ENCODE results near the gene RHEX.

DNA sequence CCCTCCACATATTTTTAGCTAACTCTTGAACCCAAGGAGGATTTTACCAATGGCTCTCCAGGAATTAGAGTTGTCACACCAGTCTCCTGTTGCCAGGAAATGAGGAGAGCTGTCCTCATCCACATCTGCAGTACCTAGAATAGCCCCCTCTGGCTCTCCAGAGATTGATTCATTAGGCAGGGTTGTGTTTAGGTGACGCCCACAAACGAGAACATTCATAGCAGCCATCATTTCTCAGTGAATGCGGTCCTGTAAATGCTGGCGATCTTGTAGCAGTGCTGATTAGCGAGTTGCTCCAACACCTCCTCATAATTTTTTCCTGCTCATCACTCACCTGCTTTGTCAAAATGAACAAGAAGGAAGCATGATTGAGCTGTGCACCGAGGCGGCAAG lies 16.3 kb upstream of the KLHDC8A start:
- PRO-cap: no peak

GRCh38 chr1:205430648-205431088 lies 8.8 kb upstream of the LEMD1 start:
- PRO-cap: unidirectional peak, minus-strand start at chr1:205430830

DNA sequence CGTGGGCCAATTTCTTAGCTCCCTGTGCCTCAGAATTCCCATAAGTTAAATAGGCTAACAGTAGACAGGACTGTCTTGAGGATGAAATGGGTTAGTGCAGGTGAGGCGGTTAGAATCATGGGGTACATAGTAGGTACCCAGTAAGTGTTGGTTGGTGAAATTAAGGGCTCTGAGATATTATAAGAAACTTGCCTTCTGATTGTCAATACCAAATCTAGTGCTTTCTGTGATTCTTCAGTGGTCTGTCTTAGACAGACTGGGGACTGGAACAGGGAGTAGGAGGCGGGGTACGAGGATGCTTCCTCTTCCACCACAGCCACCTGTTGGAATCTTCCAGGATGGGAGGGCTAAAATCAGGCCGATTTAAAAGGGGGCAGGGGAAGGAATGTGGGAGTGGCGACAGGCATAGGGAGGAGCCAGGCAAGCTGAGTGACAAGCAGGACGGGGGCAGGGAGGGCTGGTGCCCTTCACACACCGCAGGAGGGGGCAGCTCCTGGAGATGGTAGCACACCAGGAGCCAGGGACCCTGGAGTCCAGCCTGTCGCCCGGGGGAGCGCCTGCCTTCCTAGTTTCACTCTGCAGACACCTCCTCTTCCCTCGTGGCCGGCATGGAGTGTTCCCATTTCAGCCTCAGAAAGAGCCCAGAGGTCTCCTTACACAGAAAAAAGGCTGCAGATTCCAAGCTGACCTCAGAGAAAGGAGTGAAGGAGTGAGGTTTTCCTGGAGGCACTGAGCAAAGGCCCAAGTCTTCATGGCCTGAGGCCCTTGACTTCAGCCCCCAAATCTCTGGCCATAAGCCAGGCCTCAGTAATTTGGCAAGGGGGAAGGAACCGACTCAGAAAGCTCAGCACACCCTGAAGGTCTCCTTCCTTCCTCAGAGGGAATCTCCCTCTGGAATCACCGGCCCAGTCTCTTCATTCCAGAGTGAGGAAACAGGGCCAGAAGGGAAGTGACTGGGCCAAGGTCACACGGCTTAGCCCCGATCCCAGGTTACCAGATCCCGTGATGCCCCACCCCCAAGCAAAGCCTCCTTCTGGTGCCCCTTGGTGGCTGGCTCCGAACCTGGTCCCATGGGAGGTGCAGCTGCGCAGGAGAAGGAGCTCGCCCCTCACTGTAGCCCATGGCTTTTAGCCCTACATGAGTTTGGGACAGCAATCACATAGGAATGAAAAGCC lies 8.3 kb downstream of the BLACAT1 start:
- PRO-cap: unidirectional peak, plus-strand start at position 94 of the sequence

GRCh38 chr1:205456733-205457947 lies 1.3 kb upstream of the BLACAT1 start:
- PRO-cap: no peak

DNA sequence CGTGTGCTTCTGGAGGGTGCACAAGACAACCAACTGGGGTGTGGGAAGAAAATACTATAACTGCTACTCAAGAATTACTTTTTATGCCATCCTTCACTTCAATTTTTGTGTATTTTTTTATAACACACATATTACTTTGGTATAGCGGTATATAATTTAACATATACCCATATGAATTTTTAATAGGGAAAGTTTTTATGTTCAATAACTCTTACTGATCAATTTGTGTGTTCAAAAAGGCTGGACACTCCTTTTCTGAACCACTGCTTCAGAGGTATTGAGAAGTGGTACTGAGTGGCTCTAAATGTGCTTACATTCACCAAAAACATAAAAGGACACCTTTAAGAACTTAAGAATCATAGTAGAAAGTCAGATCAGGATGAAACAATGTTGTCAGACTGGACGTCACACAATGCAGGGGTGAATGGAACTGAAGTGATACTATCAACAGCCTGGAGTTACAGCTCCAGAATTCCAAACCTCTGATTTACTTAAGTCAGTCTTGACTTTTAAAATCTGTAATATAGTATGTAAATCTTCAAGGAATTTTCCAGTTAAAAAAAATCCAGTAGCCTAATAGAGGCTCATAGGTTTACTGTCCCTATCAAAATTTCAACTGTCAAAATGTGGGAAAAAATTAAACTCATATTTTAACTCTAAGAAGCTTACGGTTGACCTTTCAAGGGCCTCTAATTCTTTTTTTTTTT lies 19.3 kb downstream of the ELK4 start:
- PRO-cap: no peak

DNA sequence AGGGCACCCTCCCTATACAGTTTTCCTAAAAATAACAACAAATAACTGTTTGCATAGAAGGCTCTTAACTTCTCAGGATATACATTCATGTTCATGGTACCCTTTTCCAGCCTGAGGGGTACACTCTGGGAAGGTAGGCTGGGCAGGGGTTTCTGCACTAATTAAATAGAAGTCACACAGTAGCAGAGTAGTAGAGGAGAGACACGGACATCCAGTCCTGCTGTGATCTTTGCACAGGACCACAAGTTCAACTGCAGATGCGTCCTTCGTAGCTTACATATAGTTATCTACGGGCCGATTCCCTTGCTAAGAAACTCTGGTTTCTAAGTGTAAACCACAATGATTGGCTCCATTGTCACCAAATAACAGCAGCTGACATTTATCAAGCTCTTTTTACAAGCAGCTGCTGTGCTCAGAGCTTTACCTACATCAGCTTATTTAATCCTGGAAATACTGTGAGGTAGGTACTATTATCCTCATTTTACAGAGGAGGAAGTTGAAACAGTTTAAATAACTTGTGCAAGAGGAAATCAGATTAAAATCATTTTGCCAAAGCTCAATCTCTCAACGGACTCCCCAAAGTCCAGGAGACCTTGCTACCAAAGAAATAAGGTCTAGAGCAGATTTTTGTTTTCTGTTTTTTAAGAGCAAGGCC lies 3.1 kb downstream of the SLC45A3 start:
- PRO-cap: no peak

DNA sequence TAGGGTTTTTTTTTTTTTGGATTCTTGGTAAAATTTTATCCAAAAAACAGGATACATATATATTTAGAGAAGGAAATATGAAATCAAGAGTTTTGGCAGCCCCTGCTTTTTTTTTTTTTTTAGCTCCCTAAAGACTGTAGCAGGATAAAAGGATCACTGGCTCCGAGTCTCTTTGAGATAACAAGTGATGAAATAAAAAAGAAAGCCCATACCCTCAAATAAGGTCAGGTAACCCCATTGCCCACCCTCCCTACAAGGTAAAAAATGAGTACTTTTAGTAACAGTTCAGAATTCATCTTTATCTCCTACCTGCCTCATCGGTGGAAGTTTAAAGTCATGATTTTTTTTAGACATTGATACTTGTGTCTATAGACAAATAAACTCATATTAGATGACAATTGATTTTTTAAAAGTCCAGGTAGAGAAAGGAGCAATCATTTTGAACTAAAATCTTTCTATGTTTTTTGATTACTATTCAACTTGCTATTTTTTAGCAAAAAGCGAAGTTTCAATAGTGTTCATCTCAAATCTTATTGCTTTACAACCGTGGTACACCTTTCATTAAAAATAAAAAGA lies 32.5 kb downstream of the NUCKS1 start:
- PRO-cap: no peak

DNA sequence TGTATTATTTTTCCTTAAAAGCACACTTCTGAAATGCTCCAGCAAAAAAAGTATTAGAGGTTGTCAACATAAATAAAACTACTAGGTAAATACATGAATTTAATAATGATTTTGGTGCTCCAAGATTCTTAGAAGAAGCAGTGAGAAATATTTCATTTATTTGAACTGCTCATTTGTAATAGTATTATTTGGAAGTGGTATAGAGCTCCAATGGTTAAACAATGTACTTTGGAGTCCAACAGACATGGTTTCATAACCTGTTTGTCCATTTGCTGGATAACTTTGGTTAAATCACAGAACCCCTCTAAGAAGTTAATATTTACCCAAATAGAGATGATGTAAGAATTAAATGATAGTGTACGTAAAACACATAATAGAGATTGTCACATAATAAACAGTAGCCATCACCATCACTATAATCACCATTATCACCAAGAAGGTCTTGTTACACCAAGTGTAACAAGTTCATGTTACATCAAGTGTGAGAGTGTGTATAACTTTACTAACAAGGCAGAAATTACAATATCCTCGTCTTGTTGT lies 23.5 kb downstream of the NUCKS1 start:
- PRO-cap: no peak

DNA sequence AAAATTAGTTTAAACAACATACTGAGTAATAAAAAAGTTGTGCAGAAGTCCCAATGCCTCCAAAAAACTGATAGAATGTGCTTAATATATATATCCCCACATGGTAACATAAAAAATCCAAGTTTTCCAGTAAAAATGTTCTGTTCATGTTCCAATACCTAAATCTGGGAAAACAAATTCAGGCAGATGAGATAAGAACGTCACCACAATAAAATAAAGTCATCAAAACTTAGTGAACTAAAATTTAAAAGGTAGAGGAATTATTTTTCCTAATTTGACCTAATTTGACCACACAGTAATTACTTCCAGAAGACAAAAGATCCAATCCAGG lies 2.0 kb downstream of the NUCKS1 start:
- PRO-cap: no peak

DNA sequence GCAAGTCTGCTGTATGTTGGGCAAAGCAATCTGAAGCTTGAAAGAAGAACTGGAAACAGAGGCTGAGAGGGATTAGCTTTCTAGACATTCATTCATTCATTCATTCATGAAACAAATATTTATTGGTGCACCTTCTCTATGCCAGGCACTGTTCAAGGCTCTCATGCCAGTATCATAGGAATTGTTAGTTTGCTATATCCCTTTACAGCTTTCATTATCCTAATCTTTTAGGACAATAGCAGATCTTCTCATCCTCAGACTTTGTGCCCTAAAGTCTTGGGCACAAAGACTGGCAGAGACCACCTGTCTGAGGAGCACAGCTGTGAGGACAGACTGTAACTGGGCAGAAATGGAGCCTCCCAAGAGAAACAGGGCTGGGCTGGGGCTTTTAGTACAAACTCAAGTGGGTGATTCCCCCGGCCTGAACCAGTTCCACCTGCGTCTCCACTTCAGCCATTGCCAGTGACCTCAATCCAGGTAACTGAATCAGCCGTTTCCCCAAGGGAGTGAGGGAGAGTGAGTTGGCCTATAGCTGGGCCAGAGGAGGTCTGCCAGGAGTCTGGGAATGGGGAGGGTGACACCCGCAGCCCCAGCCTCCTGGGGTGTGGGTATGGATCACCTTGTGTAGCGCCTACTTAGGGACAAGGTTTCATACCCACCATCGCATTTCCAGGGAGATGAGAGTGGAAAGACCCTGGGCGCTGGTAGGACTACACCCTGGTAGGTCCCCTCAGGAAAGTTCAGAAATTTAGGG lies 8.6 kb downstream of the SLC26A9 start:
- PRO-cap: no peak

GRCh38 chr1:205935804-205936242 lies 7.4 kb downstream of the SLC26A9 start:
- PRO-cap: no peak

GRCh38 chr1:206020968-206021617 lies 2.6 kb downstream of the CTSE start:
- PRO-cap: no peak

GRCh38 chr1:206048438-206049135 lies 4.4 kb upstream of the RHEX start:
- PRO-cap: no peak

GRCh38 chr1:206050643-206051553 lies 2.1 kb upstream of the RHEX start:
- PRO-cap: bidirectional peak, plus-strand start at chr1:206050973, minus-strand start at chr1:206050819

DNA sequence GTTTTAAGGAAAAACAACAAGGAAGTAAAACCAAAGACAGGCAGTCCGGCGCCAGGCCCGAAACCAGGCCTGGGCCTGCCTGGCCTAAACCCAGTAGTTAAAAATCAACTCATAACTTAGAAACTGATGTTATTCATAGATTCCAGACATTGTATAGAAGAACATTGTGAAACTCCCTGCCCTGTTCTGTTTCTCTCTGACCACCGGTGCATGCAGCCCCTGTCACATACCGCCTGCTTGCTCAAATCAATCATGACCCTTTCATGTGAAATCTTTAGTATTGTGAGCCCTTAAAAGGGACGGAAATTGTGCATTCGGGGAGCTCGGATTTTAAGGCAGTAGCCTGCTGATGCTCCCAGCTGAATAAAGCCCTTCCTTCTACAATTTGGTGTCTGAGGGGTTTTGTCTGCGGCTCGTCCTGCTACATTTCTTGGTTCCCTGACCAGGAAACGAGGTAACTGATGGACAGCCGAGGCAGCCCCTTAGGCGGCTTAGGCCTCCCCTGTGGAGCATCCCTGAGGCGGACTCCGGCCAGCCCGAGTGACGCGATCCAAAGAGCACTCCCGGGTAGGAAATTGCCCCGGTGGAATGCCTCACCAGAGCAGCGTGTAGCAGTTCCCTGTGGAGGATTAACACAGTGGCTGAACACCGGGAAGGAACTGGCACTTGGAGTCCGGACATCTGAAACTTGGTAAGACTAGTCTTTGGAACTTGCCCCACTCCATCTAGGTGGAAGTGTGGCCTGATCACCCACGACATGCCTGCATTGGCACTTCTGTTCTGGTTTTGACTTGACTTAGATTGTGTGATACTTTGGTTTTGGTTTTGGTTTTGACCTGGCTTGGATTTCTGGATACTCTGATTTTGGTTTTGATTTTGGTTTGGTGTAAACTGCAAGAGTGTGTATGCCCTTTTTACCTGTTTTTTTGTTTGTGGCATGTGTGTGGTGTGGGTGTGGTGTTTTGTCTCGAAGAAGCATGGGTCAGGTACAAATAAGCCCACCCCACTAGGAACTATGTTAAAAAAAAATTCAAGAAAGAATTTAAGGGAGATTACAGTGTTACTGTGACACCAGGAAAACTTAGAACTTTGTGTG lies at the start of gene RHEX:
TSS of gene RHEX (plus strand) at position 599 of the 1,096 bp plus-strand sequence.
- PRO-cap: unidirectional peak, minus-strand start at position 768 of the sequence

DNA sequence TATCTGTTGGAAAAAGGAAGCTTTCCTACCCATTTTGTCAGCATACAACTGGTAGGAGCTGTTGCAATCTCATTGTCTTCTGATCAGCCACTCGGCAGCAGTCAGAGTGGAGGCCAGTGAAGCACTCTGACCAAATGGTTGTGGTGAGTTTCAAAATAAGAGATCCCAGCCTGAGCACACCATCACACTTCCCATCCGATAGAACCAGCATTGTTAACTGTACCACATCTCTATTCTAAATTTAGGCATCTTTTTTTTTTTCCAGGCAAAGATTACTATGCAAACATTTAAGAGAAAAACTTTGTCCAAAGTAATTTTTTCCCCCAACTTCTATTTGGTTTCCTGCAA lies 90.1 kb upstream of the IKBKE start:
- PRO-cap: no peak

DNA sequence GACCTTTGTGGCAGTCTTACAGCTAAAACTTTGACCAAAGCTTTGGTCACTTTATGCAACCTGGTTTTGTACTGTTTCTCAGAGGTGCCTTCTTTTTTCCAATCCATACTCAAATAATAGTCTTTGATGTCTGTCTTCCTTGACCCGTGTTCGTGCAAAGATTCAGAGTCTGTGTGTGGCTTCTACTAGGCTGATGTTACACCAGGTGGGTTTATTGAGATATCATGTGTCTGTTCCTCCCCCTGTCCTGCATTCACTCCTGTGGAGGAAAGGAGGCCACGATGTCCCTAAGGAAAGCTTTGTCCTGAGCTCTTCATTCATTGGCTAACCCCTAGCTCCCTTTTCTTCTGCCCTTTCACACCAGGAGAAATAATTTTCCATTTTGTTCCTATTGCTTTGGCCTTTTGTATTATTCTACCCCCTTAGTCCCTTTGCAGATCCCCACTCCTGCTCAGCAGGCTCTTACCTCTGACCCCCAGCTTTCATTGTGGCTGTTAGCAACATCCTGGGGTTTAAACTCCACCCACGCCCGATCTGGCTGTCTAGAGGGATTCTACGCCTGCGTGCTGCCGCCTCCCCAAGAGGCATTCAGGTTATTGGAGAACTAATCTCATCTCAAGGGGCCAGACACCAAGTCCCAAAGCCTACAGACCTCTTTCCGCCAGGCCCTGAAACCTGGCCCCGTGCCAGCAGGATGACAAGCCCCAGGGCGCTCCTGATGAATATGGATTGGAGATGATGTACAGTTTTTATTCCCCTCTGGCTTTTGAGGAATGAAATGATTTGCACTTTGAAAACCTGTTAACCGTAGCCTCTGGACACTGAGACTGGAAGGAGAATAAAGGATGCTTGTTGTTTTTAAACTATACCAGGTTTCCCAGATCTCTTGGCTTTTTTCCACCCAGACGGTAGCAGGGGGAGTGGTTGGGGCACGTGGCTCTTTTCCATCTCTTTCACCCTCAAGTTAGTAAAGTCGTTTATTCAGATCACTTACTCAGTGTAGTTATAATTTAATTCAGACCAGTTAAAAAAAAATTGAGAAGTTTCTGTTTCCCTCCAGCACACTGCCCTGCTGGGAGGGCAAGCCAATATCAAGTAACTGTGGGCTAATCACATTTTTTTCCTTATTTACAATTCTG lies 14.6 kb upstream of the IKBKE start:
- PRO-cap: no peak

- PRO-cap: no peak
Measured at GRCh38 chr1:206458068-206459141, 11.9 kb upstream of the IKBKE start.

DNA sequence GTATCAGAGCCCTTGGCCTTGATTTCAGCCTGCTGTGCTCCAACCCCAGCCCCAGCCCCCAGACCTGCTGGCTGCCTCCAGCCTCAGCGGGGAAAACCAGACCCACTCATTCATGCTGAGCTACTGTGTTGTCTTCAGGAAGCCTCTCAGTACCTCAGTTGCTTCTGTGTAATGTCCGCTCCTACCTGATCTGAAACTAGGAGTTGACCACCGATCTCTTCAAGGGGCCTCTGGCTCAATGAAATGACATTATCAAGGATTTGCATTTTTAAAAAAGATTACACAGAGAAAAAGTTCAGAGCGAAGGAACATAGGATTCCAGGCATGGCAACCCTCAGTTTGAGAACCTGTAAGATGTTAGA lies 1.3 kb downstream of the IKBKE start:
- PRO-cap: no peak

DNA sequence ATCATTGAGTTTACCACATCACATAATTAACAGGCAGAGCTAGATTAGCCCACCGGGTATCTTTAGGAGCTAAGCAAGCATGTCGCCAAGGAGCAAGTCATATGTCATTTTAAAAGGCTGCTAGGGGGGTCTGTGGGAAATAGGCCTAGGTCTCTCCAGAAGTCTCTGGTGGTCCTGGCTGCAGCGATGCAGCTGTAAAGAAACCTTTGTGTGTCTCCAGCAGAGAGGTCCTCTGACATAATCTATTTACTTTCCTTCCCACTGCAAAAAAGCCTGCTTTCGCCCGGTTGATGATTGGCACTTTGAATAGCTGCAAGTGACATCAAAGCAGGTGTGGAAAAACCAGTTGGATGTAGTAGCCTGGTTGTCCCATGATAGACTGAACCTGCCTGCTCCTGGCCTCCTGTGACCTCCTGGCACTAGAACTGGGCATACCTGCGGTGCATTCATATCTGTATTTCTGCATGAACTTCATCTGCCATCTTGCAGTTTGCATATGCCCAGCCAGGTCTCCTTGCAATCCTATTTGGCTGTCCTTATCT lies 13.8 kb downstream of the RASSF5 start:
- PRO-cap: no peak